ENCODE measurements around the gene PRKD1.

DNA sequence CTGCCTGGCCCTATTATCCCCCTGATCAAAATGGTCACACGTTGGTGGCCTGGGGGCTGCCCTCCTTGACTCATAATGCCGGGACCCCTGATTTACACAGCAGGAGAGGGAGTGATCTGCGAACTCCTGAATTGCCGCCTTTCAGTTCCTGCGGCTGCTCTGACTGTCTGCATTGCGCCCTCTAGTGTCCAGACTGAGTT, 44.8 kb upstream of the GZMB start:
- PRO-cap, result no peak

DNA sequence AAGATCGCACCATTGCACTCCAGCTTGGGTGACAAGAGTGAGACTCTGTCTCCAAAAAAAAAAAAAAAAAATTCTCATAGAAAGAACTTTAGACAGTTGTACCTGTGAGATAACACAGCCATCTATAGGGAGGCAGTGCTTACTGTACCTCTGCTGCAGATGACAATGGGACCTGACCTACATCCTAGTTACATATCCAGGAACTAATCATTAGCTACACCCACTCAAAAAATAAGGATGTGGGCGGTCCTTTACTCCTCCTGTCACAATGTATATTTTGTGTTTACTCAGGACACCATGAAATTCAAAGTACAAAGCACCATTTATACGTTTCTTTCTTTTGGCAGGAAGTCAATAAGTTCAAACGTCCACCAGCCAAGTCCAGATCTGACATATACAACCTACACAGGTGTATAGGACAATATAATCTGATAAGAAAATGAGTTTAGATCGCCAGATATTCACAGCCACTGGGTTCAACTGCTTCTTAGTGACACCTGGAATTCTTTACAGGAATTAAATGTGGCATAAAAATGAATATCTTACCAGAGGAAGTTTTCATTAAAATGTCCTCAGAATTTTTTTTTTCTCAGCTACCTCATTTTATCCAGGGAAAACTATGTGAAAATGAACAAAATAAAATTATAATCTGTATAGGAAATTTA, 14.7 kb downstream of the STXBP6 start:
- PRO-cap, result bidirectional peak, plus-strand start at position 464 of the sequence, minus-strand start at position 164 of the sequence

DNA sequence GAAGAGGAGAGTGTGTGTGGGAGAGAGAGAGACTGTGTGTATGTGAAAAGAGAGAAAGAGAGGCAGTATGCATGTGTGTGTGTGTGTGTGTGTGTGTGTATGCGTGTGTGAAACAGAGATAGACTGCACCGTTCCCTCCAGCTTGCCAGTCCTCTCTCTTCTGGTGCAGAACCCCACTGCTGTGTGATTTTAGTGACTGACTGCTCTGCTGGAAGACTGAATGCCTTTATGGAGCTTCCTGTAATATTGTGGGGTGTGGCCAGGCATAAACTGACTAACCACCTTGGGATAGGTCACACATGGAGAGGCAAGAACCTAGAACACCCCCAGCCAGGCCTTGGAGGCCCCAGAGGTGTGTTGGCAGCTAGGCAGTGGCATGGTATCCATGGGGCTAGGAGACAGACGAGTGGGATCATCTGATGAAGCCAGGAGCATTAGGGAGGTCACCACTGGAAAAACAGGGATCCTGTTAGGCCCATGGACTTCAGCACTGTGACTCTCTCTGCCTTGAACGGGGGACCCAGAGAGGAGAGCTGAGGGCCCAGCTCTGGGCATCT, 46.1 kb upstream of the STXBP6 start:
- PRO-cap, result unidirectional peak, minus-strand start at position 202 of the sequence; bidirectional peak, plus-strand start at position 349 of the sequence, minus-strand start at position 202 of the sequence

GRCh38 chr14:26584126-26584834, 13.6 kb downstream of the NOVA1 start:
- PRO-cap, result no peak

DNA sequence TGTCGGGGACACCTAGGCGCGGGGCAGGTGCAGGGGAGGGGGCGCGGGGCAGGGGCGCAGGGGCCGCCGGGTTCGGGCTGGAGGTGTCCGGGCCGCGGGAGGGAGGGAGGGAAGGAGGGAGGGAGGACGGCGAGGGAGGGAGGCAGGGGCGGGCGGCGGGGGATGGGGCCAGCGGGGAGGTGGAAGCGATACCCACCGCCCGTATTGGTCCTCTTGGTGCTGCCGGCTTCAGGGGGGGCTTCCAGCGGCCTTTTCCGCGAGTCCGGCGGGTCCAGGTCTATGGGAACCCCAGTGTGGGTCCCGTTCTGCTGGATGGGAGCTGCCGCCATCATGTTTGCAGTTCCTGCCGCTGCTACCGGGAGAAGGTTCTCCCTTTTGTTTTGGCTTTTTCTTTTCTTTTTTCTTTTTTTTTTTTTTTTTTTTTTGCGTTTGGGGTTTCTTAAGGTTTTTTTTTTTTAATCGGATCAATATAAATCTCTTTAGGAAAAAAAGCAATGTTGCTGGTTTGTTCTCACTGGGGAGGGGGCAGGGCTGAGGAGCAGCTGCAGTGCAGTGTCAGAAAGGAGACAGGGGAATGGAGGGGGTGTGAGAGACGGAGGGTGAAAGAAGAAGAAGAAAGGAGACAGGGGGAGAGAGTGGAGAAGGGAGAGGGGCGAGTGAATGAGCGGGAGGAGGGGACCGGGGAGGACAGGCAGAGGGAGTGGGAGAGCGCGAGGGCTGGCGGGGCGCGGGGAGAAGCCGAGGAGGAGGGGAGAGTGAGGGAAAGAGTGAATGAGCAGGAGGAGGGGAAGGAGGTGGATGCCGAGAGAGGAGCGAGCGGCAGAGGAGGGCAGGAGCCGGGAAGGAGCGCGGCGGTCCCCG, 498 bp downstream of the NOVA1 start:
- PRO-cap, result unidirectional peak, plus-strand start at position 280 of the sequence

DNA sequence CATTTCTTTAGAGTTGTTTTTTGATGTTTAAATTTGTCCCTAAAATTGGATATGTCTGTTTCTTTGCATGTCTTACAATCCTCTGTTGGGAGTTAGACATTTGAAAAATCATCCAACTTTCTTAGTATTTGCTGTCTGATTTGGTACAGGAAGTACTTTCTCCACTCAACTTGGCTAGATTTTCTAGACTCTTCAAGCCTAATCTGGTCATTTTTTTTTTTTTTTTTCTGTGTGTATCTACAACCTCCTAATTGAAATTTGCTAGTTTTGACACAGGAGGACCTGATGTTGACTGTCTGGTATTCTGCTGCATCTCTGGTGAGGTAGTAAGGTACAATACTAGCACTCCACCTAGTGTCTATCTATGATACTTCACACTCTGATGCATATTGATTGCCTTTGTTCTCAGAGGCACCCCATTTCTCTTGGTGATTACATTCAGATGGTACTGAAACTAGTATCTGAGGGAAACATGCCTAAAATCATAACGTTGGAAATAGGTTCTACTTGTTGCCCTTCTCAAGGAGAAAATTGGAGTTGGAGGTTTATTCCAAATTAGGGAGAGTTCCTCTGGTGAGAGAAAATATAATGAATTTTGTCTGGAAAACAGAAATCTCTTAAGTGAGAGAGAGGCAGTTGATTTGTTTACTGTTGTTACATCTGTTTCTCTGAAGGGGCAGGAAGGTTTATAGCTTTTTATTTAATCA, 930.5 kb upstream of the NOVA1 start:
- PRO-cap, result no peak

GRCh38 chr14:29926920-29927878, at the start of gene PRKD1:
TSS of gene PRKD1 (minus strand) at chr14:29927847.
- PRO-cap, result unidirectional peak, plus-strand start at chr14:29927364; bidirectional peak, plus-strand start at chr14:29927714, minus-strand start at chr14:29927482; bidirectional peak, plus-strand start at chr14:29927972, minus-strand start at chr14:29927815

GRCh38 chr14:30683358-30683894, 61.3 kb downstream of the SCFD1 start:
- PRO-cap, result no peak

DNA sequence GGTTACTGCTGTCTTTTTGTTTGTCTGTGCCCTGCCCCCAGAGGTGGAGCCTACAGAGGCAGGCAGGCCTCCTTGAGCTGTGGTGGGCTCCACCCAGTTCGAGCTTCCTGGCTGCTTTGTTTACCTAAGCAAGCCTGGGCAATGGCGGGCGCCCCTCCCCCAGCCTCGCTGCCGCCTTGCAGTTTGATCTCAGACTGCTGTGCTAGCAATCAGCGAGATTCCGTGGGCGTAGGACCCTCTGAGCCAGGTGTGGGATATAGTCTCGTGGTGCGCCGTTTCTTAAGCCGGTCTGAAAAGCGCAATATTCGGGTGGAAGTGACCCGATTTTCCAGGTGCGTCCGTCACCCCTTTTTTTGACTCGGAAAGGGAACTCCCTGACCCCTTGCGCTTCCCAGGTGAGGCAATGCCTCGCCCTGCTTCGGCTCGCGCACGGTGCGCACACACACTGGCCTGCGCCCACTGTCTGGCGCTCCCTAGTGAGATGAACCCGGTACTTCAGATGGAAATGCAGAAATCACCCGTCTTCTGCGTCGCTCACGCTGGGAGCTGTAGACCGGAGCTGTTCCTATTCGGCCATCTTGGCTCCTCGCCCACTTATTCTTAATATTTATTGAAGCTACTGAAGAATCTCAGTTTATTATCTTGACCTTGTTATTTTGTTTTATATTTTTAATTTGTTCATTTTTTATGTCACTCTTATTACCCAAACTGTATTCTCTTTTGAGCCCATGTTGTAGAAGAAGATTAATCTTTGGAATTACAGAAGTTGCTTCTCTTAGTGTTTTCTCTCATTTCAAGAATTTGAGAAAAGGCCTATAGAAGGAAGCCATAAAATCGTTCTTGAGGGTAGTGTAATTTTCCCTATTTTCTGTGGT, 68.4 kb downstream of the SCFD1 start:
- PRO-cap, result no peak

DNA sequence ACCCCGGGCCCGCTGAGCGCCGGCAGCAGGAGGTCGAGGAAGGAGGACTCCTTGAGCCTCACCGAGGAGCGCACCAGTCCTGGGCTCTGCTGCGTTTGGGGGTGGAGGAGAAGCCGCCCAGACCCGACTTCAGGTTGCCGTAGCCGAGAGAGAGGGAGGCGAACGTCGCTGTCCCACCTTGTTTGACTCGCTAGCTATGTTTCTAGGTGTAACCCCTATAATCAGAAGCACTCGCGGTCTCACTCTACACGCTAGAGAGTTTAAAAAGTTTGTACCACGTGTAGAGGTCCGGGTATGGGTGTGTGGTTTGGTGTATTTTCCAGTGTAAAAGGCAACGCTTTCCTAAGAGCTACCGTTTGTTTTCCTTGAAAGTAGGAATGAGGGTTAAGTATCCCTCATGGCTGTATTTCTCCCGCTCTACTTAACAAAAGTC, 1.0 kb downstream of the COCH start:
- PRO-cap, result no peak

DNA sequence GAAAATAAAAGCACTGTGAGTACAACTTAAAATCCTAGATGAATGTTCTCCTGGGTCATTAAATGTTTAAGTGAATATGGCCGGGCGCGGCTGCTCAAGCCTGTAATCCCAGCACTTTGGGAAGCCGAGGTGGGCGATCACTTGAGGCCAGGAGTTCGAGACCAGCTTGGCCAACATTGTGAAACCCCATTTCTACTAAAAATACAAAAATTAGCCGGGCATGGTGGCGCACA, 1.0 kb upstream of the STRN3 start:
- PRO-cap, result bidirectional peak, plus-strand start at position 61 of the sequence, minus-strand start outside the sequence

DNA sequence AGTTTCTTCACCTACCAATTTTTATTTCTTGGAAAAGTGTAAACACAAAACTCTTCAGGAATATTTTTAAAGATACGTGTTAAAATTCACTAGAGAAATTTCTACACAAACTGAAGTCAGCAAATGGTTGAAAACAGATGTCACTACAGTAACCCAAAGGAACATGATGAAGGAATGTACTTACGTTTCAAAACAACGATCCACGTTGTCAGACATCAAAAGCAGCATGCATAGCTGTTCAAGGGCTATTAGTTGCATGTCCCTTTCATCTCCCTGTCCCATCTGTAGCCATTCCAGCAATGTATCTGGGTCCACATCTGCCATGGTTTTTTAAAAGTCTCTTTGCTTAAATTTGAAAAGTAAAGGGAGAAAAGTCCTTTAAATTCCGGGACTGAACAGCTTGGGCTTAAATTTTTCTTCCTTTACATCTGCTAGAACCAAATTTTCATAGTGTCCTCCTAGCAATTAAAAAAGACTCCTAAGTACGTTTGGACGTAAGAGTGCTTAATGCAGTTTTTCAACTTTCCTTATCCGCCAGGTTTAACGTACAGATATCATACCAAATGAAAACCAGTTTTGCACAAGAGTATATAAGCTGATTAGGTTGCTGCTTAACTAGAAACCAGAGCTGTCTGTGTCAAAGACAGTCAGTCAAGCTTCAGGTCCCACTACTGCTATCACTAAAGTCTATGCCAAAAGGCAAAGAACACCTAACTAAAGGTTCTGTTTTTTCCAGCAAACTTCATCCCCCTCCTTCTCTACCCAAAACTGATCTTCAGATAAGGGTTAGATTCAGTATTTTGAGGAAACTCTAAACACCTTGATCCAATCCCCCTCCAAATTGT, 1.8 kb downstream of the HECTD1 start:
- PRO-cap, result unidirectional peak, plus-strand start at position 248 of the sequence; unidirectional peak, plus-strand start at position 646 of the sequence

DNA sequence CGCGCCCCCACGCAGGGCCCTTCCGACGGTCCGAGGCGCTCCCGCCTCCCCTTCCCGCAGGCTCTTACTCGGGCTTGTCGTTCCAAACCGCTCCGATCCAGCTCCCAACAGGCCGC, 412 bp downstream of the HECTD1 start:
- PRO-cap, result no peak

GRCh38 chr14:31251362-31252034, 43.9 kb upstream of the HECTD1 start:
- PRO-cap, result no peak

- PRO-cap, result unidirectional peak, plus-strand start at chr14:31258315
Measured at GRCh38 chr14:31258062-31258644, 50.6 kb upstream of the HECTD1 start.

DNA sequence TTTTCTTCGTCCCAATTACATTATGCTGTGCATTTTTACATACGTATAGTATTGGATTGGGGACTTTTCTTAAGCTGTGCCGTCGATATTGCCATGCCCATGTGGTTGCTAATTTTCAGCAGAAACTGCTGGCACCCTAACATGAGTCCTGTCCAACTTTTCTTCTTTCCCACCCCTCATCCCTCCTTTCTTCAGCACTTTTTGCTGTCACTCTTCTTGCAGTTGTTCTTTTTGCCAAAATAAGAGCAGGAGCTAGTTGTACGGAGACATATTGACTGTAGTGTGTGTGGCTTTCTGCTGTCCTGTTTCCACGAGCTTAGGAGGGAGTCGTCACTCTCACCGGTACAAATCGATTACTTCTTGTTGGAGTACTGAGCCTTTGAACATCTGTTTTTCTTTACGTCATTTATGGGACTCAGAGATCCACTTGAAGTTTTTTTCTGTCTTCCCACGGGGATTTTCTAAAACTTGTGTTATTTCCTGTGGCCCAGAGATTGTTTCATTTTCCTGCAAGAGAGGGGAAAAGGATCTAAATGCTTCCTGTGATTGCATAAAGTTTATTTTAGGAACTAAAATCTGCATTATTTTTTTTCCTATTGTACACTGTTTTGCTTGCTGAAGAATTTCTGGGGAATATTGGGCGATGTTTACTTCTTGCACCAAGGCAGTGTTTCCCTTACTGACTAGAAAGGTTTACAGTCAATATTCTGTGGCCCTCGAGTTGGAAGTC, 199.9 kb upstream of the ARHGAP5 start:
- PRO-cap, result no peak

GRCh38 chr14:31927119-31927780, 149.9 kb upstream of the ARHGAP5 start:
- PRO-cap, result no peak

GRCh38 chr14:32093815-32094249, 16.7 kb downstream of the ARHGAP5 start:
- PRO-cap, result no peak

DNA sequence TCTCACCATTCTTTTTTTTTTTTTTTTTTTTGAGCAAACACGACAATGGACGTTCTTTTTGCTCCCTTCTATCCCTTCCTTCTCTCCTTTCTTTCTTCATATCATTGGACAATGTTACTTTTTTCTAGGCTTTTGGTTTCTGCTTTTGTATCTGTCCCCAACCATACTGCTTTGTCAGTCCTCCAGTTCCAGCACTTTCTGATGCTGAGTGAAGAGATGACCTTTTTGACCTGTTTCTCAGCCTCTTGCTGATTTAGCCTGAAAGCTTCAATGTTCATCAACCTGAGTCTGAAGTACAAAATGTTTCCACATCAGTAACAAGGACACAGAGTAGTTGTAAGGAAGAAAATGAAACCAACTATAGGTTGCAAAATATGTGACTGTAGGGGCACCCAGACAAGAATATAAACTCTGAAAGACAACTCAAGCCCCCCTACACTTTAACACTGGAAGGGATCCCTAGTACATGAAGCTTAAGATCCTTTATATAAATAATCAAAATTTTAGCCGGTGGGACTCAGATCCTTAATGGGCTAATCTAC, 25.2 kb upstream of the AKAP6 start:
- PRO-cap, result no peak

- PRO-cap, result unidirectional peak, minus-strand start at chr14:32509995
Measured at GRCh38 chr14:32509439-32510477, 180.7 kb downstream of the AKAP6 start.

All from mucosa of descending colon (tissue), 1 donor.